Thyroid gland (tissue), 7 donors: ENCODE measurements around a stretch of chr22.

DNA sequence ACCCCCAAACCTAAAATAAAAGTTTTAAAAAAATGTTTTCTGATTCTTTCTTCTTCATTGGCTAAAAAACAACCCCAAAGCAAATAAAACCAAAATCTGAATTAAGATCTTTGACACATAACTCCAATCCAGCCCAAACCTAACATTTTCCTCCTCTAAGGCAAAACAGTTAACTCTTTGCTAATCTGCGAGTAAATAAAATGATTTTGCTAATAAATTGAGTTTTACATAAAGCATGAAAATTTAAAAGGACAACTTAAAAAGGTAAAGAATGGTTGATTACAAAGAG is 53.3 kb downstream of the PITPNB start:
- PRO-cap, 2 experiments = no peak in any of the 2 experiments
- RAMPAGE, long total RNA, 5 experiments = no peak in any of the 5 experiments

GRCh38 chr22:27982897-27983859 is 64.1 kb upstream of the PITPNB start:
- PRO-cap, 2 experiments = no peak in any of the 2 experiments
- RAMPAGE, long total RNA, 5 experiments = no peak in any of the 5 experiments

DNA sequence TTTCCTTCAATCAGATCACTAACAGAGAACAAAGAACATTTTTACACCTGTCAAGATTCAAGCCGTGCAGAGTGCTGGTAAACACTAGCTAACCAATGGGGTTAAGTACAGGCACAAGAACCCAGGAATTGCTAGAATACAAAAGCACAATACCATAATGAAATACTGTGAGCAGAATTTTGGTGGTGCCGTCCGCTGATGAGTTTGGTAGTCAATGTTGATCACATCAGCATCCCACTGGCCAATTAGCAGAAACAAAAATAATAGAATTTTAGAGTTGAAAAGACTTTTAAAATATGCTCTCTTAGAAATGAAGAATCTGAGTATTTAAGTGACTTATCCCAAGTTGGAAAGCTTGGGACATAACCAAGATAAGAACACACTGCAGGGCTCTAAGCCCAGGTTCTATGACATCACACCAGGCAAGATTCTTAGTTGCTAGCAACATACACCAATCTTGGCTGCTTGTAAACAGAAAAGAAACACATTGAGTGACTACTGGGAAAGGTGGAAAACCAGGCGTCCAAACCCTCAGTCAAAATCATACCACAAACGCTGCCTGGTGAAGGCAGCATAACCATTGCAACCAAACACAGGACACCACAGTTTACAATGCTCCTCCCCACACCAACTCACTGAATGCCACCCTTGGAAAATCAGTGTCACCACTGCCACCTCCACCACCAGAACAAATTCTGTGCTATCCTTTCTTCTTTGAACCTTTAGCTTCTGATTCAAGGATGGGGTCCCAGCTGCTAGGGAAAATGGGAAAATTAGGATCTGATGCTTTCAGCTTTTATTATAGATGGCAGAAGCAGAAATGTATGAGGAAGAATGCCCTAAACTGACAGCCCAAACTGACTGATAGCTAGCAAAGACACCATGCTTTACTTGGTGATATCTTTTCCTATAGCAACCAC is 379.9 kb downstream of the TTC28 start:
- PRO-cap, 2 experiments = no peak in any of the 2 experiments
- RAMPAGE, long total RNA, 5 experiments = no peak in any of the 5 experiments

- PRO-cap, 2 experiments = no peak in any of the 2 experiments
- RAMPAGE, long total RNA, 5 experiments = no peak in any of the 5 experiments
Measured at GRCh38 chr22:28547627-28548401, 131.8 kb downstream of the TTC28 start.

- PRO-cap, 2 experiments = no peak in any of the 2 experiments
- RAMPAGE, long total RNA, 5 experiments = no peak in any of the 5 experiments
Measured at GRCh38 chr22:28772259-28772498, 316 bp upstream of the CCDC117 start.

DNA sequence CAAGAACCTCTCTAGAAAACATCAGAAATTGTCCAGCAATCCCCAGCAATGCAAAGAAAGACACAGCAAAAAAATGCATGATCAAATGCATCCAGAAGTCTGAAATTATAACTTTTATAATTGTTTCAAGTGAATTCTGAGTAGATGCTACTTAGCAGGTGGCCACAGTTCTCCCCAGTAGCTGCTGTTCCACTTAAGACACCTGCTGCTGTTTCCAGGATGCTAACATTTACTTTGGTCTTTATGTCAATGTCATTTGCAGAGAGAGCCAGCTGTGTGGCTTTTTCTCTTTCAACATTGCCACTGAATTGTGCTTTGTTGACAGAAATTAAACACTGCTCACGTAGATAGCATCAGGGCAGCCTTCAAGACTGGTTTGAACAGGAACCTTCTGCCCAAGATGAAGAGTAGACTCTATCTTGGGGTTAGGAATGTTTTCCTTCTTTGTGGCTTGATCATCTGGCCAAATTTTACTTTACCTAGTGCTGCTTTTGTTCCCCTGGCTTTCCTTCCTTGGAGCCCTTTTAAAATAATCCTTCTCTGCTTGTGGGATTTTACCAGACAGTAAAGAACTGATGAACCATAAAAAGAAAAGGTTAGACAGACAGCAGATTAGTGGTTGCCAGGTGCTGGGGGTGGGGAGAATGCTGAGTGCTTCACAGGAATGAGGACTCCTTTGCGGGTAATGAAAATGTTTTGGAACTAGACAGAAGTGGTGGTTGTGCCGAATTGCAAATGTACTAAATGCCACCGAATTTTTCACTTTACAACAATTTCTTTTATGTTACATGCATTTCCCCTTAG is 50.5 kb downstream of the CCDC117 start:
- PRO-cap, 2 experiments = peak in 1 of 2 experiments; most common minus-strand start position 278 of the sequence (in 1)
- RAMPAGE, long total RNA, 5 experiments = no peak in any of the 5 experiments

- PRO-cap, 2 experiments = no peak in any of the 2 experiments
- RAMPAGE, long total RNA, 5 experiments = no peak in any of the 5 experiments
Measured at GRCh38 chr22:28882338-28883040, 883 bp upstream of the ZNRF3 start.

DNA sequence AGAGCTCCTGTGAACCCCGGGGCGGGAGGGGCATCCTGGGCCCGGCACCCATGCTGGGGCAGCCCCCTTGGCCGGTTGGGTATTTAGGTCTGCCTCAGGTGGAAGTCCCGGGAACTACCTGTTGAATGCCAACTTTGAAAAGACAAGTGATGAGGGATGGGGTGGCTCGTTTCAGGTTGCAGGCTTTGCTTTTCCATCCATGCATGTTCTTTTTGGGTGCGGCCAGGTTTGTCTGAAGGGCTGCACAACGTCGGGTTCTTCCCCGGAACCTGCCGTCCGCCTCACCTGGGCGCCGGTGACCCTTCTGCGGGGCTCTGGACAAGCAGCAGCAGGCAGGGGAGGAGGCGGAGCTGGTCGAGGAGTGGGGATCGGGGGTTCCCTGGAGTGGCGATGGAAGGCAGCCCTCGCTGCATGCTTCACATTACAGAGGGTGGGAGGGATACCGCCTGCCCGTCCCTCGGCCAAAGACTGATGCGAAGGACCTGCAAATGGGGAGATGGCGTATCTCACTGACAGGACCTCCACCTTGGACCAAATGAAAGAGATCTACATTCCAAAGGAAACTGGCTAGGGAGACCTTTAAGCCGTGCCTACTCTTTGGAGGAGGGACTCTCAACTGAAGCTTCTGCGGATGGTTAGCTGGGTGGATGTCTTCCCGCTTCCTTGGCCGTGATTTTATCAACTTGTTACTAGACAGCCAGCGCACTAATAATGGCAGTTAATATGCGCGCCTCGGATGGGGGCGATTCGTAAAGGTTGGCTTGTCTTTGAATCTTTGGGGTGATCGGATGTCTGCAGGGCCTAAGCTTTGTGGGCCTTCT is 1.1 kb downstream of the ZNRF3 start:
- PRO-cap, 2 experiments = peak in 1 of 2 experiments; most common minus-strand start position 77 of the sequence (in 1)
- RAMPAGE, long total RNA, 5 experiments = no peak in any of the 5 experiments

- PRO-cap, 2 experiments = no peak in any of the 2 experiments
- RAMPAGE, long total RNA, 5 experiments = no peak in any of the 5 experiments
Measured at GRCh38 chr22:28978173-28978726, 83.4 kb downstream of the C22orf31 start.

GRCh38 chr22:29049704-29050290 is 11.8 kb downstream of the C22orf31 start:
- PRO-cap, 2 experiments = no peak in any of the 2 experiments
- RAMPAGE, long total RNA, 5 experiments = no peak in any of the 5 experiments

DNA sequence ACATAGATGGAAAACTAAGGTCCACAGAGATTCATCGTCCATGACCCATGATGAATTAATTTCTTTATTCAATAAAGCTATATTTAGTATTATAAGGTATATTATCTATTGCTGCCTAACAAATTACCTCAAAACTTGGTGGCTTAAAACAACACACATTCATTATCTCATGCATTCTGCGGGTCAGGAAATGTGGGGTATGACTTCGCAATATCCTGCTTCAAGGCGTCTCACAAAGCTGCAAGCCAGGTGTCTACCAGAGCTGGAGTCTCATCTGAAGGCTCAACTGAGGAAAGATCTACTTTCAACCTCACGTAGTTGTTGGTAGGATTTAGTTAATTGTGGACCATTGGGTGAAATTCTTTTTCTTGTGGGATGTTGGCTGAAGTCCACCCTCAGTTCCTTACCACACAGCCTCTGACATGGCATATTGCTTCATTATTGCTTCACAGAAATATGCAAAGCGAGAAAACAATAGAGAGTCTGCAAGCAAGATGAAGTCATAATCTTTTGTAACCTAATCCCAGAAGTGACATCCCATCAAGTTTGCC is 45.0 kb downstream of the KREMEN1 start:
- PRO-cap, 2 experiments = no peak in any of the 2 experiments
- RAMPAGE, long total RNA, 5 experiments = no peak in any of the 5 experiments

- PRO-cap, 2 experiments = no peak in any of the 2 experiments
- RAMPAGE, long total RNA, 5 experiments = no peak in any of the 5 experiments
Measured at GRCh38 chr22:29263405-29264550, 4.0 kb downstream of the RHBDD3 start.

DNA sequence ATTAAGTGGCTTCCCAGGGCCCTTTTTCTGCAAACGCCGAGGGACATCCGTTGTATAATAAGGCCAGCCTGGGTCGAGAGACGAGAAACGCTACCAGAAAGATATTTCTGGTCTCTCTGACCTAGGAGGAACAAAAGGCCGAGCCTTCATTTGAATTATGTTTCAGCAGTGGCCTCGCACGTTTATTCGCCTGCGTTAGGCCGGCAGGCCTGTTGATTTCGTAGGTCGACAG is 922 bp downstream of the EWSR1 start:
- PRO-cap, 2 experiments = no peak in any of the 2 experiments
- RAMPAGE, long total RNA, 5 experiments = no peak in any of the 5 experiments

DNA sequence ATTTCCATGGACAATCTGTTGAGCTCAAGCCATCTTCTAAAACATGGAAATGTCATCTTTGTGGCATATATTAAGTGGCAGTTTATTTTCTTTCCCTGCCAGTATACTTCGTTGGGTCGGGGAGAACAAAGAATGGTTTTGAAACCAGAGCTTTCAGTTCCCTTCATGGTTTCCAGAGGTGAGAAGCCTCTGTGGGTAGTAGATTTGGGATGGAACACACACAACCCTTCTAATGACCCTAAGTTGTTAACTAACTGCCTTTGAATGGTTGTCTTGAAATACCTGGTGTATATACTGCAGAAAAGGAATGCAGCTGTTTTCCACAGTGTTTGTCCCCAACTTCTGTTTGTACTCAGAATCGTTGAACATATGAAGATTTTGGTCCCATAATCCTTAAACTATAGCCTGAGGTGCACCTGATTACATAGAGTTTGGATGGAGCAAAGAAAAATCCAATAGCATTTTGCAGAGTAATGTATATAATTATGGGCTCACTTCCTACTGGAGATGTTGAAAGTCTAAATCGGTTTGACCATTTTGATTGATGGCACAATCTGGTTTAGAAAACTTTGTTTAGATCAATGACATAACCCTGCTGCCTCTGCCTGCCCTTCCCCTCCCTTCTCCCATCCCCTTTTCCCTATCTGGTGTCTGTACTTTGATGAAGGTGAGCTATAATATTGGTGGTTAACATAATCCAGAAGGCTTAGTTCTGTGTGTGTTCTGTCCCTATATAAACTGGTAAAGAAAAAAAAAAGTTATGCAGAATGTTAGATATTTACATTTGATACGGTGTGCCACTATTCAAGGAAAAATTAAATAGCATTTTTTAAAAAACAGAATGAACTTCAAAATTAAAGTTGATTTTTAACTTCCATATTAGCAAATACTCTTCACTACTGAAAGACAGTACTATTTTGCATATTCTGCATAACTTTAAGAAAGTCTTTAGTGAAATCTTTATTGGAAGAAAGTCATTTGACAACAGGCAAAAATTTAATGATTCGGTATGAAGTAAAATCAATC is 17.3 kb upstream of the GAS2L1 start:
- PRO-cap, 2 experiments = no peak in any of the 2 experiments
- RAMPAGE, long total RNA, 5 experiments = no peak in any of the 5 experiments

- PRO-cap, 2 experiments = no peak in any of the 2 experiments
- RAMPAGE, long total RNA, 5 experiments = no peak in any of the 5 experiments
Measured at GRCh38 chr22:29300420-29300815, 6.0 kb upstream of the GAS2L1 start.

DNA sequence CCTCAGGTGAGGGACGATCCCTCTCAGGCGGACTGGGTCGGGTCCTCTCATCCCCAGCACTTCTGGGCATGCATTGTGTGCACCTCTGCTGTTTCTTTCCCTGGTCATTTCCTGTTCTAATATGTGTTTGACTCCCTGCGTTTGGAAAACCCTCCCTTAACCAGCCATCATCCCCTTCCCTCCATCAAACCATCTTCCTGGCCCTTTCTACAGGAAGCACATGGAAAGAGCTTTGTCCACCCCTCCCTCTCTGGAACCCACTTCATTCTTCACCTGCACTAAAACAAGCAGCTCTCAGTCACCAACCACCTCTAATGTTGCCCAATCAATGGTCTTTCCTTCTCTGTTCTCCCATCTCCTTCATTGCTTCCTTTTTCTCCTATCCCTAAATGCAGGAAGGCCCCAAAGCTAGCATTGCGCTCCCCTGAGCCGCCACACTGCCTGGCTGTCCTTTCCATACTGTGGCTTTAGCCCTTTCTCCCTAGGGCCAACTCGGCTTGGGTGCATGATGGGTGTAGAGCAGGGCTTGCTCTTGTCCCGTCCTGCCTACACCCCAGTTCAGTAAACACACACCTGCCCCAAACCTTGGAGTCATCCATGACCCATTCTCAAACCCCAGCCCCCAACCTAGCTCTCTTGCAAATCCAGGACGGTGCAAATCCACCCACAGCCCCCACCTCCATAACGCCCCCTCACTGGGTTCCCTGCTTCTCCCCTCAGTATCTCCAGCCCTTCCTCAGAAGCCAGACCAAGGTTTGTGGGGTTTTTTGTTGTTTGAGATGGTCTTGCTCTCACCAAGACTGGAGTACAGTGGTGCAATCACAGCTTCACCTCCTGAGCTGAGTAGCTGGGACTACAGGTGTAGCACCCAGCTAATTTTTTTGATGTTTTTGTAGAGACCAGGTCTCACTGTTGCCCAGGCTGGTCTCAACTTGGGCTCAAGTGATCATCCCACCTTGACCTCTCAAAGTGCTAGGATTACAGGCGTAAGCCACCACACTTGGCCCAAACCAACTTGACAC is 5.3 kb upstream of the GAS2L1 start:
- PRO-cap, 2 experiments = no peak in any of the 2 experiments
- RAMPAGE, long total RNA, 5 experiments = no peak in any of the 5 experiments

DNA sequence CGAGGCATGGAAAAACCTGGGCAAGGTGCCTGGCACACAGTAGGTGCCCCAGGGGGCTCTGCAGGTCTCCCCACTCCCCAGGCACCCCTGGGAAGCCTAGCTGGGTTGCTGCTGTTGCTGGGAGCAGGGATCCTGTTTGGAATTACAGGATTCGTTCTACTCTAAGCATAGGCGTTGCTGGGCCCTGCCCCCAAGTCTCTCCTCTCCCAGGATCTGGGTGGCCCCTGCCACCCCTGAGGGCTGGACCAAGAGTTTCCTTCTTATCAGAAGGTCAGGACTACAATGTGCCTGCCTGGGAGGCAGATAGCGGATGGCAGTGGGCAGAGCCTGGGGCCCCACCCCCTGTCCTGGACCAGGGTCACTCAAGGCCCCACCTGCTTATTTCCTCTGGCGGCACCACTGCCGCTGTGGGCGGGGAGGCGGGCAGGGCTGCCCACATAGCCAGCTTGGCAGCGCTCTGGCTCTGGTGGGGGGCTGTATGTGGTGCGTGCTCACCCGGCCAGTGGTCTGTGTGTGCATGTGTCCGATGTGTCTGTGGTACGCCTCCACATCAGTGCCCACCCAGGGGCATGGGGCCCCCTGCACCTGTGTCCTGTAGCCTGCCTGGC is 2.8 kb downstream of the GAS2L1 start:
- PRO-cap, 2 experiments = no peak in any of the 2 experiments
- RAMPAGE, long total RNA, 5 experiments = no peak in any of the 5 experiments

DNA sequence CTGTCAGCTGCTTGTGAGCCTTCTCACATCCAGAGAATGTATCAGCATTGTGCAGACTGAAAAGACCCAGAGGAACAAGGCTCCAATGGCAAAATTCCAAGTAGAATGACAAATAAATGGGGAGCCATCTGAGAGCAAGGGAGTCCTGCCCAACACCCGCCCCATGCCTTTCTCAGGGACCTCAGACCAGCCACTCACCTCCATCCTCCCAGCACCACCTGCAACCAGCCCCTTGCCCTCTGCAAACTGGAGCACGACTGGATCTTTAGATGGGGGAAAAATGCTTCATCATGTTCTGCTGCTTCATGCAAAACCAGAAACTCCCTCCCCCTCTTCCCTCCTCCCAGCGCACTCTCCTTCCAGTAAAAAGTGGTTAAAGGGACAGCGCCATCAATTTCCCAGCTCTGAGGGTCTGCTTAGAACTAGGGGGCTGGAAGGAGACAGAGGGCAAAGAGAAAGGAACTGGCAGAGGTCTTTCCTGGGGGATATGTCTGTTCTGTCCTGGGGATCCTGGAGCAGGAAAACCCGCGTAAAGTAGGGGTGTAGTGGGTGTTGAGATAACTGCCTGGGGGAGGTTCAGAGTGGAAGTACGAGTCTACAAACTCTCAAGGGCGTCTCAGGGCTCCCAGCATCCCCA is 2.1 kb upstream of the NEFH start:
- PRO-cap, 2 experiments = no peak in any of the 2 experiments
- RAMPAGE, long total RNA, 5 experiments = no peak in any of the 5 experiments

- PRO-cap, 2 experiments = no peak in any of the 2 experiments
- RAMPAGE, long total RNA, 5 experiments = no peak in any of the 5 experiments
Measured at GRCh38 chr22:29574775-29575536, 6.0 kb downstream of the NIPSNAP1 start.

- PRO-cap, 2 experiments = peak in 2 of 2 experiments; most common minus-strand start chr22:29603285 (in 2)
- RAMPAGE, long total RNA, 5 experiments = no peak in any of the 5 experiments
Measured at GRCh38 chr22:29603013-29603450, 401 bp upstream of the NF2 start.